GM12878 (cell line): Measurements from ENCODE around the genes PRG4 and RGS18.

DNA sequence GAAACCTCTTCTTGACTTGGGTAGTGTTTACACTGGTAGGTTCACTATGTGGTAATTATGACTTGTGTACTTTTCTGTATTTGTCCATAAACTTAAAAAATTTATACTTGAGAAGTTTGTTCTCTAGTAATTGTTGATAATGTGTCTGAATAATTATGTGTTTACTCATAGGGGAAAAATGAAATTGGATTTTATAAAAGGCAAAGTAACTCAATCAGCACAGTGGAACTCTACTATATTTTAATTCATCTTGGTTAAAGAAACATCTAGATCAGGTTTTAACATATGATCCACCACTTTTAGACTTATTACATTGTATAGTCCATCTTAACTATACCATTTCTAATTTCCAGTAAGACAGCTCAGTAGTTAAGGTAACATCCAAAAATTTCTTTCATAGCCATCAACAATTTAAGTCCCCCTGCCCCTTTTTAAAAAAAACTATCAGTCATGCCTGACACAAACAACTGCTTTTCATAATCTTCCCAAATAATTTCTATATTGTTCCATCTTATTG lies 12.2 kb downstream of the IVNS1ABP start:
- RAMPAGE, long total RNA: no peak
CAGE:
- cytosol, long polyA minus RNA: no peak
- cytosol, long polyA plus RNA: no peak
- long polyA plus RNA: no peak
- nucleolus, long total RNA: no peak
- nucleus, long polyA plus RNA: no peak
- nucleus, long total RNA: no peak

DNA sequence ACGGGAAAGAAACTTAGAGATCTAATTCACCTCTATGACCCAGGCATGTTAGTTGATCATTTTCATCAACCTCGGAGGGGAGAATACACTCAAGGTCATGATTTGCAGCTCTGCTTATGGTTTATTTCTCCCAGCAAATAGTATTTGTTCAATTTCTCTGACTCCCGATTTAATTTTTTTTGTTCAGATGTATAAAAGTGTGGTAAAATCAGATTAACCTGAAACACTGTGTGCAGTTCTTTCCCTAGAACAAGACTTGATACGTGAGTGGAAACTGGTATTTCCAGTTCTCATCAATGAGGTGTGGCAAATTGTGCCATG lies 76.7 kb upstream of the IVNS1ABP start:
- RAMPAGE, long total RNA: no peak
- RRBS, 2 experiments: no CpG with 5 or more reads among the region's 4 CpGs
CAGE:
- cytosol, long polyA minus RNA: no peak
- cytosol, long polyA plus RNA: no peak
- long polyA plus RNA: no peak
- nucleolus, long total RNA: no peak
- nucleus, long polyA plus RNA: no peak
- nucleus, long total RNA: no peak

GRCh38 chr1:185568335-185568850 lies 165.8 kb upstream of the HMCN1 start:
- RAMPAGE, long total RNA: no peak
- RRBS, 2 experiments: no CpG with 5 or more reads among the region's 2 CpGs
CAGE:
- cytosol, long polyA minus RNA: no peak
- cytosol, long polyA plus RNA: no peak
- long polyA plus RNA: no peak
- nucleolus, long total RNA: no peak
- nucleus, long polyA plus RNA: no peak
- nucleus, long total RNA: no peak

- RAMPAGE, long total RNA: no peak
- RRBS, 2 experiments: no CpG with 5 or more reads among the region's 1 CpG
CAGE:
- cytosol, long polyA minus RNA: no peak
- cytosol, long polyA plus RNA: no peak
- long polyA plus RNA: no peak
- nucleolus, long total RNA: no peak
- nucleus, long polyA plus RNA: no peak
- nucleus, long total RNA: no peak
Measured at GRCh38 chr1:185679366-185679543, 54.9 kb upstream of the HMCN1 start.

GRCh38 chr1:185741206-185742001 lies 7.2 kb downstream of the HMCN1 start:
- RAMPAGE, long total RNA: no peak
- RRBS, 2 experiments: no CpG with 5 or more reads among the region's 4 CpGs
CAGE:
- cytosol, long polyA minus RNA: no peak
- cytosol, long polyA plus RNA: no peak
- long polyA plus RNA: no peak
- nucleolus, long total RNA: no peak
- nucleus, long polyA plus RNA: no peak
- nucleus, long total RNA: no peak

- RAMPAGE, long total RNA: no peak
- RRBS, 2 experiments: no CpG with 5 or more reads among the region's 7 CpGs
CAGE:
- cytosol, long polyA minus RNA: no peak
- cytosol, long polyA plus RNA: no peak
- long polyA plus RNA: no peak
- nucleolus, long total RNA: no peak
- nucleus, long polyA plus RNA: no peak
- nucleus, long total RNA: no peak
Measured at GRCh38 chr1:185880817-185881358, 146.7 kb downstream of the HMCN1 start.

GRCh38 chr1:186296175-186296389 lies at the start of gene PRG4:
TSS of gene PRG4 (plus strand) at chr1:186296279.
- RAMPAGE, long total RNA: no peak
- RRBS, 2 experiments: no CpG with 5 or more reads among the region's 2 CpGs
CAGE:
- cytosol, long polyA minus RNA: no peak
- cytosol, long polyA plus RNA: no peak
- long polyA plus RNA: no peak
- nucleolus, long total RNA: no peak
- nucleus, long polyA plus RNA: no peak
- nucleus, long total RNA: no peak

- RAMPAGE, long total RNA: no peak
- RRBS, 2 experiments: no CpG with 5 or more reads among the region's 11 CpGs
CAGE:
- cytosol, long polyA minus RNA: no peak
- cytosol, long polyA plus RNA: no peak
- long polyA plus RNA: no peak
- nucleolus, long total RNA: no peak
- nucleus, long polyA plus RNA: no peak
- nucleus, long total RNA: no peak
Measured at GRCh38 chr1:186618436-186619001, 61.7 kb downstream of the PTGS2 start.

- RAMPAGE, long total RNA: no peak
- RRBS, 2 experiments: no CpG with 5 or more reads among the region's 3 CpGs
CAGE:
- cytosol, long polyA minus RNA: no peak
- cytosol, long polyA plus RNA: no peak
- long polyA plus RNA: no peak
- nucleolus, long total RNA: no peak
- nucleus, long polyA plus RNA: no peak
- nucleus, long total RNA: no peak
Measured at GRCh38 chr1:186983306-186983616, 154.5 kb downstream of the PLA2G4A start.

DNA sequence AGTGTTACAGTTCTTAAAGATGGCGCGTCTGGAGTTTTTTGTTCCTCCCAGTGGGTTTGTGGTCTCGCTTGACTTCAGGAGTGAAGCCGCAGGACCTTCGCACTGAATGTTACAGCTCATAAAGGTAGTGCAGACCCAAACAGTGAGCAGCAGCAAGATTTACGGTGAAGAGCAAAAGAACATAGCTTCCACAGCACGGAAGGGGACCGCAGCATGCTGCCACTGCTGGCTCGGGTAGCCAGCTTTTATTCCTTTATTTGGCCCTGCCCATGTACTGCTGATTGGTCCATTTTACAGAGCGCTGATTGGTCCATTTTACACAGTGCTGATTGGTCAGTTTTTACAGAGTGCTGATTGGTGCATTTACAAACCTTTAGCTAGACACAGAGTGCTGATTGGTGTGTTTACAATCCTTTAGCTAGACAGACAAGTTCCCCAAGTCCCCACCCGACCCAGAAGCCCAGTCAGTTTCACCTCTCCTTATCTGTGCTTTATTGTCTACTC lies 177.8 kb downstream of the PLA2G4A start:
- RAMPAGE, long total RNA: no peak
- RRBS, 2 experiments: no CpG with 5 or more reads among the region's 11 CpGs
CAGE:
- cytosol, long polyA minus RNA: no peak
- cytosol, long polyA plus RNA: no peak
- long polyA plus RNA: no peak
- nucleolus, long total RNA: no peak
- nucleus, long polyA plus RNA: no peak
- nucleus, long total RNA: no peak

DNA sequence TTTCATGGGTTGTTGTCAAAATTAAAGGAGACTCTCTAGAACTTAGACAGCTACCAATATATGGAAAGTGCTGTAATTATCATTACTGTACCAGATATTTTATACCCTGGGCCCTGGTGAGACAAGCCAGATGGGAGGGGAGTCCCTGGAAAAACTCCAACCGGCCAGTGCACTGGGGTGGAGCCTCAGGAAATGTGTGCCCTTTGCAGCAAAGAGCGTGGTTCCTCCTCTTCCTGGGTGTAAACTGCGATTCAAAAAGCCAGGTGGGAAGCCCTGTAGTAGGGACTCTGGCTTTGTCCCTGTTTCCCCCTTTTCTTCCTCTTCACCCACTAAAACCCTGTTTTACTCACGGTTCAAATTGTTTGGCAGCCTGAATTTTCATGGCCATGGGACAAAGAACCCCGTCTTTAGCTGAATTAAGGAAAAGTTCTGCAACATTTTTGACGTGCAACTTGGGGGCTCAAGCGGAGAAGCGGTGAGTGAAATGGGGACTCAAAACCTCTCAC lies 812.3 kb downstream of the PLA2G4A start:
- RAMPAGE, long total RNA: no peak
- RRBS, 2 experiments: no CpG with 5 or more reads among the region's 8 CpGs
CAGE:
- cytosol, long polyA minus RNA: no peak
- cytosol, long polyA plus RNA: no peak
- long polyA plus RNA: no peak
- nucleolus, long total RNA: no peak
- nucleus, long polyA plus RNA: no peak
- nucleus, long total RNA: no peak

DNA sequence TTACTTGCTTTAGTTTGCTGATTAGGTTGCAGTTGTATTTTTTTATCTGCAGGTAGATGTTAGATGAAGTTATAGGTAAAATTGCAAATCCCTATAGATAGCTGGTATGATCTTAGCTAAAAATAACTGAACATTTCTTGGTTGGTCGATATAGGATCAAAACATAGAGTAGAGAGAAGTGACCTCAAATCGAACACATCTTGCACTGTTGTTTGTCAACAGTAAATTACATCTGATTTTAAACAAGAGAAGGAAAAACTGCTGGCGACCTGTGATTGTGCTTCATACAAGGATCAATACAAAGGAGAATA lies 1338.5 kb downstream of the PLA2G4A start:
- RAMPAGE, long total RNA: no peak
- RRBS, 2 experiments: no CpG with 5 or more reads among the region's 3 CpGs
CAGE:
- cytosol, long polyA minus RNA: no peak
- cytosol, long polyA plus RNA: no peak
- long polyA plus RNA: no peak
- nucleolus, long total RNA: no peak
- nucleus, long polyA plus RNA: no peak
- nucleus, long total RNA: no peak

- RAMPAGE, long total RNA: no peak
- RRBS, 2 experiments: no CpG with 5 or more reads among the region's 36 CpGs
CAGE:
- cytosol, long polyA minus RNA: no peak
- cytosol, long polyA plus RNA: no peak
- long polyA plus RNA: no peak
- nucleolus, long total RNA: no peak
- nucleus, long polyA plus RNA: no peak
- nucleus, long total RNA: no peak
Measured at GRCh38 chr1:190475324-190476540, 1.9 kb downstream of the BRINP3 start.

DNA sequence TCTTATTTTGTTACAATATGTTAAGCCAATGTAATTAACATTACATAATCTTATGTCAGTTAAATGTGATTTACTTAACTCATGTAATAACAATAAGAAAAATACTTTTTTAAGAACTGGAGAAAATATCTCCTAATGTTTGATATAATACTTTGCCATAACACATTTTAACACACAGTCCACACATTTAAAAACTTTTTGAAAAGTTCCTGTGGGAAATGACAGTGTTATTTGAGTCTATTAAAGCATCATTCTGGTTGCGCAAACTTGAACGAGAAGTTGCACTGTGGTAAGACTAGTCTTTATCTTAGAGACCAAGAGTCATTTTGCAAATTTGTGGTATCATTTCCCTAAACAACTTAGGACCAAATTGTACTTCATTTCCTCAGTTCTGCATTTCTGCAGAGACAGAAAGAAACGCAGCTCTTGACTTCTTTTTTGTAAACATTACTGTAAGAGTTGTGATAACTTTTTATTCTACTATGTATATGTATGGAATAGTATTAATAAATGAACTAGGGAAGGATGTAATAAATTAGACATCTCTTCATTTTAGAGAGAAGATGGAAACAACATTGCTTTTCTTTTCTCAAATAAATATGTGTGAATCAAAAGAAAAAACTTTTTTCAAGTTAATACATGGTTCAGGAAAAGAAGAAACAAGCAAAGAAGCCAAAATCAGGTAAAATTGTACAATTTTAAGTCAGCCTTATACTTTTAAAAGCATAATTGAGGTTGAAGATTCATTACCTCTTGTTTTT lies at the start of gene RGS18:
TSS of gene RGS18 (plus strand) at position 388 of the 761 bp plus-strand sequence.
- RAMPAGE, long total RNA: no peak
- RRBS, 2 experiments: no CpG with 5 or more reads among the region's 3 CpGs
CAGE:
- cytosol, long polyA minus RNA: no peak
- cytosol, long polyA plus RNA: no peak
- long polyA plus RNA: no peak
- nucleolus, long total RNA: no peak
- nucleus, long polyA plus RNA: no peak
- nucleus, long total RNA: no peak

DNA sequence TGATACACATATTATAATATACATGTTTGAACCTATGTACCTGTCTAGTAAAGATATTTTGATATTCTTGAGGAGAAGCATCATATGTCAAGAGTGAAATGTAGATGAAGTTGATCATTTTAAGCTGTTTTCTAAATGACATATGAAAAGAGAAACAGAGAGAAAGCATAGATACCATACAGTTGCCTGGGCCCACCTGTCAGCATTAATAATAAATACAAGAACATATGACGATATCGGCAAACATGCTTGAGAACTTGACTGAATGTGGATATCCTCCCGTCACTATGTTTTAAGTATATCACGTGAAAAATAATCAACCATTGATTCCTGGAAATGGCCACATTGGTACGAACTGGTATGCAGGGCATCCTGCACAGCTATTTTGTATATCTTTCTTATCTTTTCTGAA lies 23.0 kb upstream of the RGS1 start:
- RAMPAGE, long total RNA: no peak
- RRBS, 2 experiments: no CpG with 5 or more reads among the region's 5 CpGs
CAGE:
- cytosol, long polyA minus RNA: no peak
- cytosol, long polyA plus RNA: no peak
- long polyA plus RNA: no peak
- nucleolus, long total RNA: no peak
- nucleus, long polyA plus RNA: no peak
- nucleus, long total RNA: no peak

DNA sequence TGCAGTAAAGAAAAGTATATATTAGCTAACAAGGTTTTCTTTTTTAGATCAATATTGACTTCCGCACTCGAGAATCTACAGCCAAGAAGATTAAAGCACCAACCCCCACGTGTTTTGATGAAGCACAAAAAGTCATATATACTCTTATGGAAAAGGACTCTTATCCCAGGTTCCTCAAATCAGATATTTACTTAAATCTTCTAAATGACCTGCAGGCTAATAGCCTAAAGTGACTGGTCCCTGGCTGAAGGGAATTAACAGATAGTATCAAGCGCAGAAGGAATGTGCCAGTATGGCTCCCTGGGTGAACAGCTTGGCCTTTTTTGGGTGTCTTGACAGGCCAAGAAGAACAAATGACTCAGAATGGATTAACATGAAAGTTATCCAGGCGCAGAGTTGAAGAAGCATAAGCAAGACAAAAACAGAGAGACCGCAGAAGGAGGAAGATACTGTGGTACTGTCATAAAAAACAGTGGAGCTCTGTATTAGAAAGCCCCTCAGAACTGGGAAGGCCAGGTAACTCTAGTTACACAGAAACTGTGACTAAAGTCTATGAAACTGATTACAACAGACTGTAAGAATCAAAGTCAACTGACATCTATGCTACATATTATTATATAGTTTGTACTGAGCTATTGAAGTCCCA lies 3.6 kb downstream of the RGS1 start:
- RAMPAGE, long total RNA: no peak
- RRBS, 2 experiments: no CpG with 5 or more reads among the region's 6 CpGs
CAGE:
- cytosol, long polyA minus RNA: start-site peak on the plus strand centred at position 251 of the sequence, 9 bp wide, 32 reads; start-site peak on the plus strand centred at position 471 of the sequence, 8 bp wide, 15 reads; start-site peak on the plus strand centred at position 566 of the sequence, 7 bp wide, 37 reads
- cytosol, long polyA plus RNA: no peak
- long polyA plus RNA: no peak
- nucleolus, long total RNA: no peak
- nucleus, long polyA plus RNA: no peak
- nucleus, long total RNA: no peak

- RAMPAGE, long total RNA: no peak
- RRBS, 2 experiments: 95% methylated on average over 2 of the region's 14 CpGs; no CpG with 5 or more reads in 1 of the 2 experiments
CAGE:
- cytosol, long polyA minus RNA: no peak
- cytosol, long polyA plus RNA: no peak
- long polyA plus RNA: no peak
- nucleolus, long total RNA: no peak
- nucleus, long polyA plus RNA: no peak
- nucleus, long total RNA: no peak
Measured at GRCh38 chr1:192739383-192739962, 69.4 kb upstream of the RGS2 start.

GRCh38 chr1:192986725-192987130 lies 72.4 kb downstream of the UCHL5 start:
- RAMPAGE, long total RNA: no peak
- RRBS, 2 experiments: 28 to 100% methylated on average over 3 of the region's 25 CpGs
CAGE:
- cytosol, long polyA minus RNA: no peak
- cytosol, long polyA plus RNA: no peak
- long polyA plus RNA: no peak
- nucleolus, long total RNA: no peak
- nucleus, long polyA plus RNA: no peak
- nucleus, long total RNA: no peak

- RAMPAGE, long total RNA: no peak
- RRBS, 2 experiments: no CpG with 5 or more reads among the region's 2 CpGs
CAGE:
- cytosol, long polyA minus RNA: no peak
- cytosol, long polyA plus RNA: no peak
- long polyA plus RNA: no peak
- nucleolus, long total RNA: no peak
- nucleus, long polyA plus RNA: no peak
- nucleus, long total RNA: no peak
Measured at GRCh38 chr1:193115542-193116212, 6.2 kb upstream of the CDC73 start.

DNA sequence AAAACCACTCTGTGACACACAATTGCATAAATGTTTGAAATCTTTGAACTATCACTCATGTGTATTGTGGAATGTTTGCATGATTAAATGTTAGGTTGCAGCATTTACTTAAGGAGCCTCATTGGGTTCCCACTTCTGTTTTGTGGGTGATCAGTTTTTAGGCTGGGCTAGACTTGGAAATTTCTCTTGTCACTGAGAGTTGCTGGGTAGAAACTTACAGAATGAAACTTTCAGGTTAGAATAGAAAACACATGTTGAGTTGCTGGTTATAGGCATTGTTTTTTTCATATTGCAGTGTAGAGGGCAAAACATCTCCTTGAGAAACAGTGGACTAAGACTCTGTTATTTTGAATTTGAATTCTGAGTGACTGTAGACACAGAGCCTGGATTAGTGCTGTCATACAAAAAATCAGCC lies 270.6 kb upstream of the B3GALT2 start:
- RAMPAGE, long total RNA: no peak
CAGE:
- cytosol, long polyA minus RNA: no peak
- cytosol, long polyA plus RNA: no peak
- long polyA plus RNA: no peak
- nucleolus, long total RNA: no peak
- nucleus, long polyA plus RNA: no peak
- nucleus, long total RNA: no peak